Duodenum (tissue), 1 donor: ENCODE measurements around the genes C7orf25, MRPL32, HECW1 and MRPS24.

GRCh38 chr7:41687640-41688525 is 15.0 kb downstream of the INHBA start:
- PRO-cap: no peak

GRCh38 chr7:41692909-41693749 is 9.8 kb downstream of the INHBA start:
- PRO-cap: no peak

DNA sequence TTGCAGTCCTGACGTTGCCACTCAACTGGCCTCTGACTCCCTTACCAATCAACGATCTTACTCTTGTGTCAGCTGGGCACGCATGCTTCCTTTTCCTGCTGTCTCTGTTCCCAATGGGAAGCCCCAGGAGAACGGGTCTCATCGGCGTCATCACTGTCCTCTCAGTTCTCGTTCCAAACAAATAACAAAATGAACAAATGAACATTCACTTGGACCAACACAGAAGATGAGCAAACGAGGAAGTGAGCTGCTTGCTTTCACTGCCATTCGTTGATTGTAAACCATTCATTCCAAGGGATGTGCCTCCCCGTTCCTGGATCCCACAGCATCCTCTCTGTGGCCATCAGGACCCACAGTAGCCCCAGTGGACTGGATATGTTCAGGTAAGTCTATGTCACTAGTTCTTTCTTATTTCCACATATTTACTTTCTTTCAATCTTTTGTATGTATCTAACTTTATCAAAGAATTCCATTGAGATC is 227.4 kb downstream of the GLI3 start:
- PRO-cap: no peak

DNA sequence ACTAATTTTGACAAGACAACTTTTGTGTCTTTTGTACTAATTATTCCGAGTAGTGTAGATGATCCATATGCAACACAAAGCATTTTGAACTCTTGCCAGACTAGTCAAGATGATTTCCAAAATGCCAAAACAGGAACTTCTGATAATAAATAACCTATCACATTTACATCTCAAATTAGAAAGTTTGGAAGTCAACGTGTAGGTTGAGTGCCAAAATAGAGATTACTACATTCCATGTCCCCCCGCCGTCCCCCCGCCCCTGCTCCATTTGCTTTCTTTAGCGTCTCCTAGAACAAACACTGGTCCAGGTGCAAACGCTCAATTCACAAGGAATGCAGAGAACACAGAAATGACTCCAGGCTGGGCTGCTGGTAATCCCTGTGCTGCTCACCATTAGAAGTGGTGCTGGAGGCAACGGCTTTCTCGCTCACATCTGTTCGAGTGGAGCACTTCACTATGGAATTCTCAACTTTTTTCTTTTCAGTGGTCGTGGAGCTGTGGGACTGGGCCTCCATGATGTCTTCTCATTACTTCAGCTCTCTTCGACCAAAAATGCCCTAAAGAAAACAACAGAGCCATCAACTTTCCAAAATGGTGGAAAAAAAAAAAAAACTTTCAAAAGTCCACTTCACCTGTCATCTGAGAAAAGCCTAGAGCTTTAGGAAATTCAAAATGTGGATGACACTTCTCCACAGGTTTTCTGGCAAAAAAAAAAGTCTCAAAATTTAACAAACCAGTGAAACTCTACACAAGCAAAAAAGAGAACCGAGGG is 14.1 kb downstream of the GLI3 start:
- PRO-cap: no peak

DNA sequence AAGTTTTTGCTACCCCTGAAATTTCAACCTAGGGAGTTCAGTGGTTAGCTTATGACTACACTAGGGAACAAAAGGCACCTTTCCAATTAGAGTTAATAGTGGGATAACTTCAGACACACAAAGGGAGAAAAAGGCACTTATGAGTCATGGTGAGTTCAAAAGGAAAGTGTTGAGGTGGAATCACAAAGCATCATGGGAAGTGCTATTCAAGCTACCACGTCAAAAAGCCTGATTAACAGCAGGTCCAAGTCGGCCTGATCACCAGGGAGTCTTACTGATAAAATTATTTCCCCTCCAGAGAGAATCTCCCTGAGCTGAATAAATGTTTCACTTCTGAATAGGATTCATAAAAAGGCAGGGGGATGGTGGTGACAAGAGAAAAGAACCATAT is 165.6 kb downstream of the C7orf25 start:
- PRO-cap: no peak

- PRO-cap: no peak
These were observed 23.2 kb downstream of the C7orf25 start for GRCh38 chr7:42888559-42889193.

GRCh38 chr7:42893535-42894224 is 18.2 kb downstream of the C7orf25 start:
- PRO-cap: no peak

DNA sequence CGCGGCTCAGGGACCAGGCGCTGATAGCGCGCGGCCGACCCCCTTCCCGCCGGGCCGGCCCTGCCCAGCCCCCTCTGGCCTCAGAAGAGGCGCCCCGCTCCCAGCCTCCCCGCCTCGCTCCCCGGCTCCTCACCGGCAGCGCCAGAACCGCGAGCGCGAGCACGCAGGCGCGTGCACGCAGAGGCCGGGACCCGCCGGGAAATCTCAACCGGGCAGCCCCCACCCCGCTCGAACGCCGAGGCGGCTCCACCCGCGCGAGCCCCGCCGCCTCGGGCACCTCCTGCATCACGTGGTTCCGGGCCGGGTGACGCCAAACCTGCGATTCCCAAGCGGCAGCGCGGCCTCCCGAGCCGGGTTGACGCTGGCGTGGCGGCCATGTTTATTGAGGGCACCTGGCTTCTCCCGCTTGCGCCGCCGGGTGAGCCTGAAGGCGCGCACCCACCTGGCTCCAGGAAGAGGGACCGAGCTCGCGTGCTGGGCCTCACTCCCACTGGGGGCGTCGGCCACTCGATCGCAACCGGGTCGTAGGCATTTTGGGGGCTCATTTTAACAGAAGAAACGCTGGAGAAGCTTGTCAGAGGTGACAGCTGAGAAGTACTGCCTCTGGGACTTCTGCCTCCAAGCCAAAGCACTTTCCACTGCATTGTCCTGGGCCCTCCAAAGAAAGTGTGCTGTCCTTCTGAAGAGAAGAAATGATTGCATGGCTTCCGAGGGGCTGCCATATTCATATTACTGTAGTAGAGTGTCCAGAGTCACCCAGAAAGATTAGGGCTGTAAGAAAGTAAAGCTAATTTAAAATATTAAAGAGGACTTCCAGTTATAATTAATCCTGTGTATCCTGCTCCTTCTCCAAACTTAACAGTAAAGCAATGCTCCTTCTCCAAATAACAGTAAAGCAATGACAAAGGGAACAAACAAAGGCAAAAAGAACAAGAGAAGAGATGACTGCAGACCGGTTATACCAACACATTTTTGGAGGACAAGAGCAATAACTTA is at the start of gene C7orf25:
TSS of gene C7orf25 (minus strand) at position 289 of the 996 bp plus-strand sequence.
- PRO-cap: bidirectional peak, plus-strand start at position 451 of the sequence, minus-strand start at position 282 of the sequence

DNA sequence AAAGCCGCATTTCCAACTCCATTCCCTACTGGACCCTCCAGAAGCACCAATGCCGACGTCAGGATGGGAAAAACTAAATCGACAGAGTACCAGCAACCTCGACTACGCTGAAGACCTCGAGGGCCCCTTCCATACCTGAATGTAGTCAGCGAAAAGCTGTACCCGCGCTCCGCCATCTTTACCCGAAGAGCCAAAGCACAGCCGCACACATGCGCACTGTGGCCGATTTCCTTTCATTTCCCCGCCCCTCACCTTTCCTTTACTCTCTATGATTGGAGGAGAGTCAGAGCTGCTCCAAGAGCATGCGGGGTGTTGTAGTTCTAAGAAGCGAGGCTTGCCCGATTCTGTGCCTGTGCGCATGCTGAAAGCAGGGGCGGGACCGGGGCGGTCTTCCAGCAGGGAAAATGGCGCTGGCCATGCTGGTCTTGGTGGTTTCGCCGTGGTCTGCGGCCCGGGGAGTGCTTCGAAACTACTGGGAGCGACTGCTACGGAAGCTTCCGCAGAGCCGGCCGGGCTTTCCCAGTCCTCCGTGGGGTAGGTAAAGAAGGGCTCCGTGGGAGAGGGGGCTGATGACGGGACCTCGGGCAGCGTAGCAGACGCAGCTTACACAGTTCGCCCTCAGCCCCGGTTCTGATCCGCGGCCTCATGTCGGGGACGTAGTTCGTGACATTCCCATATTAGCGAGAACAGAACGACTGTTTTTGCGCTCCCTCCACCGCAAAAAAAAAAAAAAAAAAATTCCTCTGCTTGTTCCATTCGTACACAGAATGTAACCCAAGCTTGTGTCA is at the start of gene MRPL32:
TSS of gene MRPL32 (plus strand) at position 394 of the 788 bp plus-strand sequence.
- PRO-cap: bidirectional peak, plus-strand start at position 429 of the sequence, minus-strand start at position 180 of the sequence; unidirectional peak, minus-strand start at position 632 of the sequence

- PRO-cap: no peak
These were observed 34.7 kb upstream of the HECW1 start for GRCh38 chr7:43077766-43078183.

DNA sequence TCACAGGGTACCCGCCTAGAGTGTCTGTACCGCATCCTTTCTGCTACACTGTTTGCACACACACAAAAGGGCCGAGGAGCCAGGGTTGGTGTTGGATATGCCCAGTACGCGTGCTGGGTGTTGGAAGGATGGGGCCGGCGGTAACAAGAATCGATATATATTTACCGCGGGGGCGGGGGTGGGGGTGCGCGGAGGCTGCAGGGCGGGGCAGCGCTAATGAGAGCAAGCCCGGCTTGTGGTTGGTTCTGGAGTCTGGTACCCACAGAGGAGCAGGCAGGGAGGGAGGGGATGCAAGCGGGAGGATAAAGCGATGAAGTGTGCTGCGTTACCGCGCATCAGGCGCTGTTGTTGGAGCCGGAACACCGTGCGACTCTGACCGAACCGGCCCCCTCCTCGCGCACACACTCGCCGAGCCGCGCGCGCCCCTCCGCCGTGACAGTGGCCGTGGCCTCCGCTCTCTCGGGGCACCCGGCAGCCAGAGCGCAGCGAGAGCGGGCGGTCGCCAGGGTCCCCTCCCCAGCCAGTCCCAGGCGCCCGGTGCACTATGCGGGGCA is at the start of gene HECW1:
TSS of gene HECW1 (plus strand) at position 333 of the 554 bp plus-strand sequence.
- PRO-cap: no peak

GRCh38 chr7:43637400-43637982 is 54.6 kb downstream of the STK17A start:
- PRO-cap: no peak

GRCh38 chr7:43651001-43651806 is 68.3 kb downstream of the STK17A start:
- PRO-cap: no peak

GRCh38 chr7:43764755-43765458 is 6.4 kb downstream of the BLVRA start:
- PRO-cap: no peak

- PRO-cap: bidirectional peak, plus-strand start at chr7:43869671, minus-strand start at chr7:43869477
These were observed at the start of gene MRPS24 for GRCh38 chr7:43868613-43869828. Gene MRPS24, minus strand, starts transcription at chr7:43869517.

GRCh38 chr7:43905001-43905868 is 1.2 kb downstream of the URGCP start:
- PRO-cap: unidirectional peak, plus-strand start at chr7:43905375; unidirectional peak, plus-strand start at chr7:43905439; unidirectional peak, plus-strand start at chr7:43905515

GRCh38 chr7:43977387-43978075 is 20.2 kb upstream of the SPDYE1 start:
- PRO-cap: no peak

GRCh38 chr7:44059166-44059924 is 6.0 kb downstream of the PGAM2 start:
- PRO-cap: no peak

DNA sequence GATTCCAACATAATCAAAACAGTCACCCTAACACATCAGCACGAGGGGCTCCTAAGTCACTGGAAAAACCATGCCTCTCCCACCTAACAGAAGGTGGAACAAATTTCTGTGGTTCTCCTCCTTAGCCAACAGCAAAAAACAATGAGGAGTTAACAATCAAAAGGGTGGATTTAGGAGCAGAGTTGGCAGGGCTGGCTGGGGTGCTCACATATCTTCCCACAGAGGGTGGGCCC is 5.5 kb downstream of the POLM start:
- PRO-cap: no peak

DNA sequence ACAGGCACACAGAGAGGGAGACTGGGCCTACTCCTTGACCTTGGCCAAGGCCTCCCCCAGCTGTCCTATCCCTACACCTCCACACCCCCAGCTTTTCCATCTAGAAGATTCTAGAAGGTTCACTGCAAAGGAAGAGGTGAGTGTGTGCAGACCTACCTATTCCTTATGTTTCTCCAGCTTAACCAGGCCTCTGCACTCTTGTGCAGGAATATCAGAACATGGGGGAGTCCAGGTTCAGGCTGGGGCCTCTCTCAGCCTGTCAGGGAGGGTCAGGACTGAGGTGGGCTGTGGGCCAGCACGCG is 8.5 kb upstream of the POLD2 start:
- PRO-cap: no peak